ENCODE measurements around the genes GJB2, CRYL1 and IL17D.

GRCh38 chr13:19117976-19118449, 63.6 kb downstream of the TUBA3C start:
- PRO-cap: no peak

DNA sequence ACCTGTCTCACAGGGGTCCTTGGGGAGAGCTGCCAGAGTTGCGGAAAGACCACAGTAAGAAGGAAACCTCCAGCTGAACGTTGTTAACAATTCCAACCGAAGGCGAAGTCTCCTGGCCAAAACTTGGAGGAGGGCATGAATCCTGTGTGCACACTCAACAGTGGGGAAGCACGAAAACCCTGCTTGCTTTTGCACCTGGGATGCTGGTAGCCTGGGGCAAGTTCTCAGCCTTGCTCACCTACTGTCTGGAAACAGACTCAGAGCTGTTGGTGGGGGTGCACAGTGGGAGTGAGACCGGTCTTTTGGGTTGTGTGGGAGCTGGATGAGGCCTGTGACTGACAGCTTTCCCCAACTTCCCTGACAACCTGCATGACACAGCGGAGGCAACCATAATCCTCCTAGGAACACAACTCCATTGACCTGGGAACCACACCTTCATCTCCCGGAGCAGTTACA, 62.3 kb upstream of the TUBA3C start:
- PRO-cap: no peak

DNA sequence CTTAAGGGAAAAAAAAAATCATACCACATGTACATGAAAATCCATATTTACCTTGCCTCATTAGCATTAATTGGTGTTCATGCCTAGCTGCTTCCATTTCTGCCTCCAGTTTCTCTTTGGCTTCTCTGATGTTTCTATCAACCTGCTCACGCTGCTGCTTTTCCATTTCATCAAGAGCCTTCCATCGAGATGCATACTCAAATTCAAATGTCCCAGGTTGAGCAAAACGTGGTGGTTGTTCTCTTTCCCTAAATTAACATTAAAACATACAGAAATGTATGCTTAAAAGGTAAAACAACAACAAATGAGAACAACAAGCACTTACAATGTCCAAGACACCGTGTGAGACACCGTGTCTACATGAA, 31.5 kb downstream of the PSPC1 start:
- PRO-cap: no peak

- PRO-cap: no peak
Measured at GRCh38 chr13:19759034-19759538, 23.7 kb downstream of the PSPC1 start.

- PRO-cap: no peak
Measured at GRCh38 chr13:20055460-20055892, 96.9 kb downstream of the ZMYM2 start.

GRCh38 chr13:20118232-20118540, 42.7 kb downstream of the GJA3 start:
- PRO-cap: no peak

DNA sequence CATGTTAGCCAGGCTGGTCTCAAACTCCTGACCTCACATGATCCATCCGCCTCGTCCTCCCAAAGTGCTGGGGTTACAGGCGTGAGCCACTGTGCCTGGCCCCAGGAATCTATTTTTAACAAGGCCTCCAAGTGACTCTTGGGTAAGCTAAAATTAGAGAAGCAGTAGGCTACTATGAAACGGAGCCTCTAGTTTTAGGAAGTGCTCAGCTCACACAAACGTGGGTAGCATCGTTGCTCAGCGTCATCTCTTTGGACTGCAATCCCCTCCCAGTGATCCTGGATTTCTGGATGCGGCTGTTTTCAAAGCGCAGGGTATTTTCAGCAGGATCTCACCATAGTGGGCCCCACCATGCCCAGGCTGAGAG, 34.3 kb downstream of the GJA3 start:
- PRO-cap: no peak

- PRO-cap: no peak
Measured at GRCh38 chr13:20128672-20129005, 32.2 kb downstream of the GJA3 start.

DNA sequence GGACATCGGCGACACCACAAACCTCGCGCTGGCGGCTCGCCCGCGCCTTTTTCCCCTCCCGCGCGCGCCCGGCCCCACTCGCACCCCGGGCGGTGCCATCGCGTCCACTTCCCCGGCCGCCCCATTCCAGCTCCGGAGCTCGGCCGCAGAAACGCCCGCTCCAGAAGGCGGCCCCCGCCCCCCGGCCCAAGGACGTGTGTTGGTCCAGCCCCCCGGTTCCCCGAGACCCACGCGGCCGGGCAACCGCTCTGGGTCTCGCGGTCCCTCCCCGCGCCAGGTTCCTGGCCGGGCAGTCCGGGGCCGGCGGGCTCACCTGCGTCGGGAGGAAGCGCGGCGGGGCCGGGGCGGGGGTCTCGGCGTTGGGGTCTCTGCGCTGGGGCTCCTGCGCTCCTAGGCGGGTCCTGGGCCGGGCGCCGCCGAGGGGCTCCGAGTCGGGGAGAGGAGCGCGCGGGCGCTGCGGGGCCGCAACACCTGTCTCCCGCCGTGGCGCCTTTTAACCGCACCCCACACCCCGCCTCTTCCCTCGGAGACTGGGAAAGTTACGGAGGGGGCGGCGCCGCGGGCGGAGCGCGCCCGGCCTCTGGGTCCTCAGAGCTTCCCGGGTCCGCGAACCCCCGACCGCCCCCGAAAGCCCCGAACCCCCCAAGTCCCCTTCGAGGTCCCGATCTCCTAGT, at the start of gene GJB2:
Gene GJB2, minus strand, starts transcription at position 469 of the 674 bp plus-strand sequence.
- PRO-cap: no peak

DNA sequence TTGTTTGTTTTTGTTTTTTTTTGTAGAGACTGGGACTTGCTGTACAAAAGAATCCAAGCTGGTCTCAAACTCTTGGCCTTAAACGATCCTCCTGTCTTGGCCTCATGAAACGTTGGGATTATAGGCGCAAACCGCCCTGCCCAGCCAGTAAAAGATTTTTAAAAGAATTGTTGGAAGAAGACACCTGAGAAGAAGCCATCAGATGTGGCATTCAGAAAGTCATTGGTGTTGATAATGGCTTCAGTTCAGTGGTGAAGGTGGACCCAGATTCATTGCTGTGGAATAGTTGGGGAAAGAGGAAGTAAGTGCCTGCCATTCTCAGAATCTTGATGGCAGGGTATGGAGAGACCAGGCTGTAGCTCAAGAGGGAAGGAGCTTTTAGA, 12.8 kb downstream of the GJB6 start:
- PRO-cap: no peak

- PRO-cap: no peak
Measured at GRCh38 chr13:20340501-20341120, 108.5 kb upstream of the GJB6 start.

- PRO-cap: bidirectional peak, plus-strand start at chr13:20461613, minus-strand start at chr13:20461622
Measured at GRCh38 chr13:20461395-20461786, 64.3 kb downstream of the CRYL1 start.

GRCh38 chr13:20461787-20462355, 63.8 kb downstream of the CRYL1 start:
- PRO-cap: no peak

DNA sequence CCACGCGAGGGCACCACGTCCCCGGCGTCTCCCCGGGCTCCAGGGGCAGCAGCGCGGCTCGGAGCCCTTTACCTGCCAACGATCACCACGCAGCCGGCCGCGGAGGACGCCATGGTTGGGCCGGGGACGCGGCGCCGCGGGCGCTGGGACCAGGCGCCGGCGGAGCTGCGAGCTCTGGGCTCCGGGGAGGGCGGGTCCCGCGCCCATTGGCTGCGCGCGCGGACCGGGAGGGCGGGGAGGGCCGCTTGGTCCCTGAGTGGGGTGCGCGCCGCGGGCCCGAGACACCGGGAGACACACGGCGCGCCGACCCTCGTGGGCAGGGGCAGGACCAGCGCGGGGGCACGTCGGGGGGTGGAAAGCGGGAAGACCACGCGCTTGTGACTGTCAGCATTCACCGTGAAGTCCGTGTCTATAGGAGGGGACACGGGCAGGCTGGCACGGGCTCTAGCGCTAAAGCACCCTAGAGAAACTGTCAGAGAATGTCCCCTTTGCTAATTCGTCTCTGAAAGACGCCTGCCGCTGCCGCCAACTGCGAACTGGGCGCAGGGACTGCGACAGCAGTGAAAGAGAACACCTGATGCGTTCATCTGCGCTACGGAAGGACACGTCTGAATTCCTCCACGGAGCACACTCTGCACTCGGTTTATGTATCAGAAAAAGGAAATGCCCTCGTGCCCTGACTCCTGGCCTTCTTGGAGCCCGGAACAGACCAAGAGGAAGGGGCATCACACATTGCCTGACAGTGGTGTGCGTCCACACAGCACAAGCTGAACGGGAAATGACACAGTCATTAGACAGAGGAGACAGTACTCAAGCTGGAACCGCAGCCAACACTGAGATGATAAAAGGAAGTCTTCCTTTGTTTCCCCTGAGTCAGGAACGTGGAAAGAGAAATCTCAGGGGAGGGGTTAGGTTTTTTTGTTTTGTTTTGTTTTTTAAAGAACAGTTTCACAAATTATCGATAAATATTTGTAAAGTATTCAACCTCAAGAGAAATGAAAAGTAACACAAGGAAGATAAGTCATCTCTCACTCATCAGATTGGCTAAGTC, at the start of gene CRYL1:
Gene CRYL1, minus strand, starts transcription at position 176 of the 1,051 bp plus-strand sequence.
- PRO-cap: bidirectional peak, plus-strand start at position 294 of the sequence, minus-strand start at position 145 of the sequence; bidirectional peak, plus-strand start at position 524 of the sequence, minus-strand start at position 481 of the sequence

DNA sequence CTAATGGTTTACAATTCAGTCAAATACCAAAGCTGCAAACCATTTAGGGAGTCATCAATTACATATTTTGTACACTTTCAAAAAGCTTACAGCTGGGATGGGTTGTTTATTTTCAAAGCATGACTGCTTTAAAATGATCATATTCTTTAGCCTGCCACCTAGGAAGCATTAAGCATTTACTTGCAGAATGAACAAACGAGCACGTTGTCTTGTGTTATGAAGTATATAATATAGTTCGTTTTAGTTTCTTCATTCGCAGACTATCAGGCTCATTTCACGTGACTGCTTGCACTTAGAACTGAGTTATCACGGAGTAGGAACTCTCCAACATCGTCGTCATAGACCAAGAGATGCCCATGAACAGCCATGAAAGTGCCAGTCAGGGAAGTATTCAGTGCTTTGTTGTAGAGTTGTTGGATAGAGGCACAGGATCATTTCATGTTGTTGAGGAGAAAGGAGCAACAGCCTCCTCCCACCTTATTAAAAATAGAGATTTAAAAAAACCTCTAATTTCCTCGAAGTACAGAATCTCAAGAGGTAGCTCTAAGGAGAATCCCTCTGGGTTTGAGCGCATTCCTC, 1.0 kb upstream of the IL17D start:
- PRO-cap: no peak

DNA sequence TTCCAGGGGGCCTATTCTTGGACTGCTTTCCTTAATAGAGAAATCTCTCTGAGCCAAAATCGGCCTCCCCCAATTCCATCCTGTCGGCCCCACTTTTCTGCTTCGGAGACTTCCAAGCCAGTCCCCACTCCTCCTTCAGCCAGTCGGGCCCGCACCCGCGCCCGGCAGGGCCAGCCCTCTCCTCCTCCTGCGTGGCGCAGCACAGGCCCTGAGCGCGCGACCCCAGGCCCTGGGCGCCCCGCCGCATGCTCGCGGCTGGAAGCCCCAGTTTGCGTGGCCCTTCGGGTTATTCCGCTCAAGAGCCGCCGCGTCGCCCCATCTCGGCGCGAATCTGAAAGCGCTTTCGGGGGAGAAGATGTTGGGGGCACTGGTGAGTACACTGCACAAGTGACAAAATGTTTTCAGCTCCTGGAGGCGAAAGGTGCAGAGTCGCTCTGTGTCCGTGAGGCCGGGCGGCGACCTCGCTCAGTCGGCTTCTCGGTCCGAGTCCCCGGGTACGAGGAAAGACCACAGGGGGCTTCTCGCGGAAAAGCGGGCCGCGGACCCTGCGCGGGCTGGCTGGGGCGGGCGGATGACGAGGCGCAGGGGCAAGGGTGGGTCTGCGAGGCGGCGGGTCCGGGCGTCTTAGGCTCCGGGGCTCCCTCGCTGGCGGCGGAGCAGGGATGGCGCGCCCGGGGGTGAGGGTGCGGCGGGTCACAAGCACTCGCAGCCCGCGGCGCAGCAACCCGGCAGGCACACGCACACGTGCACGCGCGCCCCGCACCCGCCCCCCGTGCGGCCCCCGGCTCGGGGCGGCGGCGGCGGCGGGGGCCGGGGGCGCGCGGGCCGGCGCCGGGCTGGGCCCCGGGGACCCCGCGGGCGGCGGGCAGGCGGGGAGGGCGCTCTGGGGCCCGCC, at the start of gene IL17D:
Gene IL17D, plus strand, starts transcription at position 749 of the 895 bp plus-strand sequence.
- PRO-cap: bidirectional peak, plus-strand start at position 393 of the sequence, minus-strand start at position 333 of the sequence

GRCh38 chr13:21047140-21047491, 14.3 kb downstream of the LATS2 start:
- PRO-cap: no peak

- PRO-cap: no peak
Measured at GRCh38 chr13:21056113-21056596, 5.2 kb downstream of the LATS2 start.

- PRO-cap: no peak
Measured at GRCh38 chr13:21074928-21076198, 14.0 kb upstream of the LATS2 start.

DNA sequence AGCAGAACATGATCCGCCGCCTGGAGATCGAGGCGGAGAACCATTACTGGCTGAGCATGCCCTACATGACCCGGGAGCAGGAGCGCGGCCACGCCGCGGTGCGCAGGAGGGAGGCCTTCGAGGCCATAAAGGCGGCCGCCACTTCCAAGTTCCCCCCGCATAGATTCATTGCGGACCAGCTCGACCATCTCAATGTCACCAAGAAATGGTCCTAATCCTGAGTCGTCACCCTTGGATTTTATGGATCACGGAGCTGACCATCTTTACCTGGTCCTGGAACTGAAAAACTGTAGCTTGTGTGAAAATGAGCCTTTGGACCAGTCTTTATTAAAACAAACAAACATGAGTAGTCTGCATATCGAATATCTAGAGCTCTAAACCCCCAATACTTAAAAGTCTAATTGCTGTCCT, 558 bp downstream of the MRPL57 start:
- PRO-cap: unidirectional peak, minus-strand start at position 100 of the sequence; unidirectional peak, minus-strand start at position 127 of the sequence